ENCODE measurements around the gene MRPL51.

- PRO-cap = no peak
Measured at GRCh38 chr12:6225620-6226464, 25.6 kb downstream of the CD9 start.

DNA sequence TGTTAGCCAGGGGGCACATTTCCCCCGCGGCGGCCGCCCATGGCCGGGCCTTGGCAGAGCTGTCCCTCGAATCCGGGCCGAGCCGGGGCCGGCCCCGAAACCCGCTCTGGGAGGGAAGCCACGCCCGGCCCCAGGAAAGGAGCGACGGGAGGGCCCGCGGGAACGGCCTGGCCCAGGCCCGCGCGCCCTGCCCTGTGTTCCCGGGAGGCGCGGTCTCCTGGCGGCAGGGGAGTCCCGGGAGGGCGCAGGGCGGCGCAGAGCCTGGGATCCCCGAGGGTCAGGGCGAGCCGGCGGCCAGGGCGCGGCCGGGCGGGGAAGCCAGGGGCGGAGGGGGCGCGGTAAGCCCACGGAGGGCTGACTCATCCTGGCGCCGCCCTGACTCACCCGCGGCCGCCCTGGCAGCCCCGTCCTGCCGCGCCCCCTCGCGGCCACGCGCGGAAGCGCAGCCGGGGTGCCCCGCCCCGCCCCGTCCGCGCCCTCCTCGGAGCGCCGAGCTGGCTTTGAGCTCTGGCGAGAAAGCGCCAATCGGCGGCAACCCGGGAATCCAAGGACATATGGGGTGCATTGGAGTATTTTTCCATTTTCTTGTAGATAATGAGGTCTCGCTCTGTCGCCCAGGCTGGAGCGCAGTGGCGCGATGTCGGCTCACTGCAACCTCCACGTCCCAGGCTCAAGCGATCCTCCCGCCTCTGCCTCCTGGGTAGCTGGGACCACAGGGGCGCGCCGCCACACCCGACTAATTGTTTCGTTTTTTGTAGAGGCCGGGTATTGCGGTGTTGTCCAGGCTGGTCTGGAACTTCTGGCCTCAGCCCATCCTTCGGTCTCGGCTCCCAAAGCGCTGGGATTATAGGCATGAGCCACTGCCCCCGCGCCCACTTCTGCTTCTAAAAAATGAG is 31.8 kb upstream of the PLEKHG6 start:
- PRO-cap = no peak

- PRO-cap = no peak
Measured at GRCh38 chr12:6297913-6298232, 12.6 kb upstream of the PLEKHG6 start.

DNA sequence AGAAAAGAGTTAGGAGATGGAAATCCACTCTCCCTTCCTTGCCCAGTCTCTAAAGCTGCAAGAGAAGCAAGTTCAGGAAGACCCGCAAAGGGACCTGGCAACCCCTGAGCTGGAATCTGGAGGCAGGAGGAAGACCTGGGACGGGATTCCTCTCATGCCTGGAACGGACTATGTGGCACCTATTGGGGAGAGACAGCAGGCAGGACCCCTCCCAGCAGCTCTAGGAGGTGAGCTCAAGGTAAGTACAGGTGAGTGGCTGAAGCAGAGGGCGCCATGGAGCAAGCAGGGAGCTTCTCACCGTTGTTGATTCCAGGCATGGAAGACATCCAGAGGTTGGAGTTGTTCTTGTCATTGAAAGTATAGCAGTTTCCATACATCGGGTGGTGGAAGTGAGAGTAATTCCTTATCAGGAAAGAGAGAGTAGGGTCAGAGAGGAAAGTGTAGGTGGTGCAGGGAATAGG is 13.6 kb upstream of the TNFRSF1A start:
- PRO-cap = no peak

GRCh38 chr12:6384479-6385493 is 824 bp downstream of the LTBR start:
- PRO-cap = no peak

DNA sequence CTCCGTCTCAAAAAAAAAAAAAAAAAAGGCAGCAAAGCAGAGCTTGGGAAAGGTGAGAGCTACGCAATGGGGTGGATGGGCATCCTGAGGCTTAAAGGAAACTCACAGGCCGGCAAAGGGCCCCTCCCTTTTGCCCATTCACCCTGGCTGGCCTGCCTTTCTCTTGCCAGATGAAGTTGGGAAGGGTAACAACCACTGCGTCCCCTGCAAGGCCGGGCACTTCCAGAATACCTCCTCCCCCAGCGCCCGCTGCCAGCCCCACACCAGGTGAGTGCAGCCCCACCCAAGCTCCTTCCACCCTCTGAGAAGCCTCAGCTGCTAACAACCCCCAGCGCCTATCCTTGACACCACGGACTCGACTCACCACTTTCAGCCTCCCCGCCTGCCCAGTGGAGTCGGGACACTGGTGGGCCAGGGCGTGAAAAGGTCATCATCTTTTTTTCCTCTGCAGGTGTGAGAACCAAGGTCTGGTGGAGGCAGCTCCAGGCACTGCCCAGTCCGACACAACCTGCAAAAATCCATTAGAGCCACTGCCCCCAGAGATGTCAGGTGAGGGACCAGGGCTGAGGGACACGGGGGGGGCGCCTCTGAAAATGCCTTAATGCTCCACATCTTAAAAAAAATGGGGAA is 2.0 kb downstream of the LTBR start:
- PRO-cap = no peak

DNA sequence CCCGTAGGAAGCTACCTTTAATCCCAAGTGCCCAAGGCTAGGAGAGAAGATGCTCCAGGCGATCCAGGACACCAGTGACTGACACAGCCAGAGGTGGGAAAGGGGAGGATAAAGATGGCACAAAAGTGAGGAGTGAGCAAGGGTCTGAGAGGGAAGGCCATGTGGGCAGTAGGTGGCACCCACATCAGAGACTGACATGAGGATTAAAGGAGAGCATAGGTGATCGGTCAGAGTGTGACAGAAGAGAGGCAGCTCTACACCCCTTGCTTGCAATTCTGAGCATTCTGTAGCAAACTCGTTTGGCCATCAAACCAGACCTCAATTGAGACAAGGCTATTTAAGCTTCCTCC is 753 bp upstream of the CD27 start:
- PRO-cap = no peak

GRCh38 chr12:6463041-6463871 is 7.2 kb downstream of the VAMP1 start:
- PRO-cap = no peak

DNA sequence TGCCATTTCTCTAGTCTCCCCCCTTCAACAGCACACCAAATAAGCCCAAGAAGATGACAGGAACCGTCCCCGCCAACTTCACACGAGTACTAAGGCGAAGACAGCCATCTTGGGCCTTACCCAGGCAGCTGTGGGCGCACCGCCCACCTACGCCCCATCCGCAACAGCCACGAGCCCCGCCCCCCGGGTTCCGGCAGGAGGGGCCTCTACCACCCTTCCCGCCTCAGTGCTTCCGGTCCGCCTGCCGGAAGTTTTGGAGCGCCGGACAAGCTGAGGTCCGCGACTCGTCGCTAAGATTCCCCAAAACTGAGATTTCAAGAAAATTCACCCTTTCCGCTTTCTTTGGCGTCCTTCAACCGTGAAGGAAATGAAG is at the start of gene MRPL51:
Gene MRPL51, minus strand, starts transcription at position 132 of the 373 bp plus-strand sequence.
- PRO-cap = bidirectional peak, plus-strand start at position 247 of the sequence, minus-strand start at position 91 of the sequence

- PRO-cap = no peak
Measured at GRCh38 chr12:6494420-6494716, 466 bp downstream of the NCAPD2 start.

GRCh38 chr12:6525926-6526691 is 8.2 kb upstream of the GAPDH start:
- PRO-cap = no peak

- PRO-cap = no peak
Measured at GRCh38 chr12:6541647-6542046, 7.3 kb downstream of the GAPDH start.

GRCh38 chr12:6553904-6554850 is 1.7 kb downstream of the IFFO1 start:
- PRO-cap = no peak

DNA sequence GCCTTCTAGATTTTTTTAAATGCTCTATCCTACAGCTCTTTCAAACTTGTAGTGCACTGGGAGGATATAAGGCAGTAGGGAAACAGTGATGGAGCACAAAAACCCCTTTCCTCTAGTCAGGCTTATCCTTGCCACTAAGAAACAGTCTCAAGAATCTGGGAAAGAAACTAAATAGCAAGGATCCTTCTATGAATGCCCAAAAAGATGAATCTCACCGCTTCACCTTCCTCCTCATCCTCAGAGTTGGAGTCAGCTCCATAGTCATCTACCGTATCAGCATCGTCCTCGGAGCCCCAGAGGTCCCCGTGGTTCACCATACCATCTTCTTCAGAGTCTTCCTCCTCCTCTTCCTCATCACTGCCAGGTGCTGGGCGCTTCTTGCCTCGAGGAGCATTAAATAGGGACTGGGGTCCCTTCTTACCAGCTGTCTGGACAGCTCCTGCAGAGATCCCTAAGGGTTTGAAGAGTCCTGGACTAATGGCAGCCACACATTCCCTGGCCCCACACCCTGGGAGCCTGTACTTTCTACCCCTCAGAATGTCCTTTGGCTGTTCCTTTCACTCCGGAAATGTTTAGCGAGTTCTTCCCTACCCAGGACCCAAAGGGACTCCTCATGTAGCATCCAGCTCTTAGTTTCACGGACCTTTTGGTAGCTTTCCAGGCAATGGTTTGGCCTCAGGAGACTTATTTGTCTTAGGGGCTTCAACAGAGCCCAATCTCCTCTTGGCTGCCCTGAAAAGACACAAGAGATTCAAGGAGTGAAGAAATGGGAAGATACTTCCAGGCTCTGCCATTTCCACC is 2.0 kb downstream of the NOP2 start:
- PRO-cap = no peak

- PRO-cap = no peak
Measured at GRCh38 chr12:6612106-6612580, 5.0 kb upstream of the CHD4 start.

GRCh38 chr12:6631393-6631896 is 4.3 kb downstream of the LPAR5 start:
- PRO-cap = no peak

- PRO-cap = no peak
Measured at GRCh38 chr12:6635270-6635836, 406 bp downstream of the LPAR5 start.

- PRO-cap = no peak
Measured at GRCh38 chr12:6646339-6646831, 847 bp downstream of the ACRBP start.

DNA sequence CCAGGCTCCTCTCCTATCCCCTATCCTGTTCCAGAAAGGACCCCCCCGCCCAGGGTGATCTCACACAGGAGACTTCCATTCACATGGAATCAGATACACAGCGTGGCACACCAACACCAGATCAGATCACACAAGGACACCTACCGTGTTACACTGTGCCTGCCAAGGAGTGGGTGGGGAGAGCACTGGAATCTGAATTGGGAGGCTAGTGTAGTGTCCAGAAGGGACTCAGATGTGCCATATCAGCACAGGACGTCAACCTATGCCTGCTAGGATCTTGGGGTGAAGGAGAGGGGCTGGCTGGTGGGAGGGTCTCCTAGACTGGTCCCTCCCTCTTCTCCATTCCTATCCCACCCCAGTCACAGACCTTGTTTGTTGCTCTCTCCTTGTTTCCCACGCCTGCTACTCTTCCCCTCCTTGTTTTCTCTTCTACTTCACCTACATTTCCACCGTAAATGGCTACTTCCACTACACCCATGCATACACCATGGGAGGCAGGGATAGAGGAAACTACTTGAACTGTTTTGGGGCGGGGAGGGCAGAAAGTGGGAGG is 2.4 kb downstream of the PTMS start:
- PRO-cap = no peak

- PRO-cap = no peak
Measured at GRCh38 chr12:6770075-6771070, 1.9 kb upstream of the LAG3 start.